ENCODE measurements around the genes ZNF45, ZNF223 and ZNF227.

- PRO-cap: no peak
These were observed 3.7 kb downstream of the LYPD5 start for GRCh38 chr19:43798324-43799226.

- PRO-cap: no peak
These were observed 2.5 kb downstream of the LYPD5 start for GRCh38 chr19:43799681-43800249.

DNA sequence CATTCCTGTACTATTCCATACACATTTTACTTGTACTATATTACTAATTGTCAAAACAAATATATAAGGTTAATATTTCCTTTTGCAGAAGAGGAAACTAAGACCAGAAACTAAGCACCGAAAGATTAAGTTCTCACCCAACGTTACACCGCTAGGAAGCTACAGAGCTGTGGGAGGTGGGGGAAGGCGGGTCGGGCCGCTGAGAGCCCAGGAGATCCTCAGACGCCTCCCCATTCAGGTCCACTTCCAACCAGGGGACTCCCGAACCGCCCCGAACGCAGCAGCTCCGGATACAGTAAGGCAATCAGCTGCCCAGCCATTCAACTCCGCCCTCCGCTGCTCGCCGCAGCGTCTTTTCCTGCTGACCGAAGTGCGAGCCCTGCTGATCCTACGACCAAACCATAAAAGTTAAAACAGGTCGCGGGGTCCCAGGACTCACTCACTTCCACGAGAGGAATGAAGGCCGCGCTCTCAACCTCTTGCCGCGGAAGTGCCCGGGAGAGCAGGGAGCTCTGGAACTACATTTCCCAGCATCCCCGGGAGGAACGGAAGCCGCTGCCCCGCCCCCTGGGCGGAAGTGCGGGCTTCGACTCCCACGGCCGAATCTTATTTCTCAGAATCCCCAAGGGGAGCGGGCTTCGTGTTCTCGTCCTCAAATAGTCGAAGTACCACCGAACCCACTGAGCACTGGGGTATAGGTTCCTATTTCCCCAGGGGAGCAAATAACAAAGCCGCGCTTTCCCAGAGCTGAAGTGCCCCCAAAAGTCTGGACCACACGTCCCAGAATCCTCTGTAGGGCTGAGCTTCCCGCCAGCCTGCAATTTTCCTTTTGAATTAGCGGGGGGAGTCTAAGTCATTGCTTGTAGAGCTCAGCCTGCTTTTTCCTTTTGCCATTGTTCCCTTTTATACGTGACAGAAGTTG, at the start of gene ZNF45:
ZNF45 (minus strand) TSS at position 496 of the 922 bp plus-strand sequence.
- PRO-cap: bidirectional peak, plus-strand start at position 551 of the sequence, minus-strand start at position 483 of the sequence

DNA sequence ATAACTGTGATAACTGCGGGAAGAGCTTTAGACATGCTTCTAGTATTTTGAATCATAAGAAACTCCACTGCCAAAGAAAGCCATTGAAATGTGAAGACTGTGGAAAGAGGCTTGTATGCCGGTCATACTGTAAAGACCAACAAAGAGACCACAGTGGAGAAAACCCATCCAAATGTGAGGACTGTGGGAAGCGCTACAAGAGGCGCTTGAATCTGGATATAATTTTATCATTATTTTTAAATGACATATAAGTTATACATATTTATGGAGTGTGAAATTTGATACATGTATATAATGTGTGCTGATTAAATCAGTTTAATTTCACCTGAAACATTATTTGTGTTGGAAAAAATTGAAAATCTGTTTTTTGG, 7.6 kb downstream of the ZNF222 start:
- PRO-cap: no peak

- PRO-cap: no peak
These were observed at the start of gene ZNF223 for GRCh38 chr19:44051694-44052243. ZNF223 (plus strand) TSS chr19:44052036.

DNA sequence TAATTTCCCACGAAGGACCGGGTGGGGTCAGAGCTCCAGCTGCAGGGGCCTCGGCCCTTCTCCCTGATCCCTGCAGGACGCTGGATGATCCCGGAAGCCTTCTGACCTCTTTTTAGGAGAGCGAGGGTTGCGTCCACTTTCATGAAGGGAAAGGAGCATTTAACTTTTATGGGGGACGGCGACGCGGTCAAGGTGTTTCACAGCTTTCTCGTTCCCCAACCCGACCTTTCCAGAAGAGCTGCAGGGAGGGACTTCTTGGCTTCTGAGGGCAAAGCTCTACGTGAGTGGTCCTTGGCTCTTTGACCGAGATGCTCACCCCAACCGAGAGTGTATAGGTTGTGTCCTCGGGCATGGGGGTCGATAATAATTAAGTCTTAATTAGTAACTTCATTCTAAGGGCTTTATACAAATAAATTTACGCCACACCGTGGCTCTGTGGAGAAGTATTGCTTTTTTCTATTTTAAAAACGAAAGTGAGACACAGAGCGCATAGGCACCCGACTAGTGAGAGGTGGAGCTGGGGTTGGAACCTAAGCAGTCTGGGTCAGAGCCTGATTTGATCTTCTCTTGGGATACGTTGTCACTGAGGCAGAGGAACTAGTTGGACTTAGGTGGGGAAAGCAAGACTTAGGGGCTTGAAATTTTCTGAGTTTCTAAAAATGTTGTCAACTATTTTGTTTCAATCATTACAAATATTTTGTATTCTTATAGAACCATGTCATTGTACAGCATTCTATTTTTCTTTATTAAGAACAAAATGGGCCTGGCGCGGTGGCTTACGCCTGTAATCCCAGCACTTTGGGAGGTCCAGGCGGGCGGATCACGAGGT, 932 bp downstream of the ZNF224 start:
- PRO-cap: unidirectional peak, minus-strand start at position 86 of the sequence

DNA sequence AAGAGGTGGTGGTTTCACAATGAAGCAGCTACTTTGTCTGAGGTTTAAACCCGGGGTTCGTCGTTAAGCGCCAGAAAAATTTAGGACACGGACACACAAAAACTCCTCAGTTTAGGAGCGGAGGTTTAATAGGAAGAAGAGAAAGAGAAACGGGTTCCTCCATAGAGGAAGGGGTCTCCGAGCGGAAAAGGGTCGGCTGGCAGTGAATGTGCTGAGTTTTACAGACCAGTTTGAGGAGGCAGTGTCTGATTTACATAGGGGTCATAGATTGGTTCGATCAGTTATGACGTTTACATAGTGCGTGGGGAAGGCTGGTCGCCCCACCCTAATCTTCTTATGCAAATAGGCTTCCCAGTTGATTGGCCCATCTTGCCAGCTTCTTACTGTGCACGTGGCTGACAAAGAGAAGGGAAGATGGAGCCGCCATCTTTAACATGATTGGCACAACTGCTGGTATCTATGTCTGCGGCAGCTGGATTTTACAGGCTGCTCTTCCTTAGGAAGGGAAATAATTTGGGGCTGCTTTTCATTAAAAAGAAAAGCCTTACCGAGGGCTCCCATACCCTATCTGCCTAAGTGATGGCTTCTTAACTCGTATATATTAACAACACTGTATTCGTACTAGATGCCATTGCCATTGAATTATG, 1.2 kb upstream of the ZNF225 start:
- PRO-cap: no peak

DNA sequence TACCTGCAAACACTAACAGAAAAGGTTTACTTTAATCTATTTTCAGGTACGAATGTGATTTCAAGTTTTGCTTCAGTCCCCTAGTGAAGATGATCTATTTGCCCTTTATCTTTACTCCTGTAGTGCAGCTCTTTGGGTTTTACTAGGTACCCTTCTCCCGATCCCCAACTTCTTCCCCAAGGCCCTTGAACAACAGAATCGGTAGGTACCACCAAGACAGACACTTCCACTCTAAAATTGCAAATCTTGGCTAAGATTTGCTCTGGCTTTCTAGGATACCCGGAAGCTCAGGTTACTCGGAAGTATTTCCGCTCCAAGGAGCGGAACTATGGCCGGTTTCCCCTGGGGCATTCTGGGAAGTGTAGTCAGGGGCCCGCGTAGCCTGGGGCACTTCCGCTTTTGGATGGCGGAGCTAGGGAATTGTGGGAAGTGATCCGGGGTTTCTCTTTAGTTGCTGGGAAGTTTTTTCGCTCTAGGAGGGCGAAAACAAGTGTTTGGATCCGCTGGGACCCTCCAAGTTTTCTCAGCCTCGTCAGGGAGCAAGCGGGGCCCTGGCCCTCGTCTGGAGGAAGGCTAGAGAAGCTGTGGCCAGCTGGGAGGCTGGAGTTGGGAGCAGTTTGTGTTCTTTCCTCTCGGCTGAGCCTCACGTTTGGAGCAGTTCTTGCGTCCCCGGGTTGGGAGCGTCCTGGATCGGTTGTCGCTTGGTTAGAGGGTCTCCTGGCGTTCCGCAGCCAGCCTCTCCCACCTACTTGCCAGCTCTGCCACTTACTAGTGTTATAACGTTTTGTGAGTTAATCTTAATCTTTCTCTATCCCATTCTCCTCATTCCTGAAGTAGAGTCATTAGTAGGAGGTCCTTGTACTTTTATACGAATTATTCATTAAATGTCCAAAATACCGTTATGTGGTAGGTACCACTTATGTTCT, 5.0 kb upstream of the ZNF227 start:
- PRO-cap: unidirectional peak, plus-strand start at position 402 of the sequence; unidirectional peak, plus-strand start at position 465 of the sequence

DNA sequence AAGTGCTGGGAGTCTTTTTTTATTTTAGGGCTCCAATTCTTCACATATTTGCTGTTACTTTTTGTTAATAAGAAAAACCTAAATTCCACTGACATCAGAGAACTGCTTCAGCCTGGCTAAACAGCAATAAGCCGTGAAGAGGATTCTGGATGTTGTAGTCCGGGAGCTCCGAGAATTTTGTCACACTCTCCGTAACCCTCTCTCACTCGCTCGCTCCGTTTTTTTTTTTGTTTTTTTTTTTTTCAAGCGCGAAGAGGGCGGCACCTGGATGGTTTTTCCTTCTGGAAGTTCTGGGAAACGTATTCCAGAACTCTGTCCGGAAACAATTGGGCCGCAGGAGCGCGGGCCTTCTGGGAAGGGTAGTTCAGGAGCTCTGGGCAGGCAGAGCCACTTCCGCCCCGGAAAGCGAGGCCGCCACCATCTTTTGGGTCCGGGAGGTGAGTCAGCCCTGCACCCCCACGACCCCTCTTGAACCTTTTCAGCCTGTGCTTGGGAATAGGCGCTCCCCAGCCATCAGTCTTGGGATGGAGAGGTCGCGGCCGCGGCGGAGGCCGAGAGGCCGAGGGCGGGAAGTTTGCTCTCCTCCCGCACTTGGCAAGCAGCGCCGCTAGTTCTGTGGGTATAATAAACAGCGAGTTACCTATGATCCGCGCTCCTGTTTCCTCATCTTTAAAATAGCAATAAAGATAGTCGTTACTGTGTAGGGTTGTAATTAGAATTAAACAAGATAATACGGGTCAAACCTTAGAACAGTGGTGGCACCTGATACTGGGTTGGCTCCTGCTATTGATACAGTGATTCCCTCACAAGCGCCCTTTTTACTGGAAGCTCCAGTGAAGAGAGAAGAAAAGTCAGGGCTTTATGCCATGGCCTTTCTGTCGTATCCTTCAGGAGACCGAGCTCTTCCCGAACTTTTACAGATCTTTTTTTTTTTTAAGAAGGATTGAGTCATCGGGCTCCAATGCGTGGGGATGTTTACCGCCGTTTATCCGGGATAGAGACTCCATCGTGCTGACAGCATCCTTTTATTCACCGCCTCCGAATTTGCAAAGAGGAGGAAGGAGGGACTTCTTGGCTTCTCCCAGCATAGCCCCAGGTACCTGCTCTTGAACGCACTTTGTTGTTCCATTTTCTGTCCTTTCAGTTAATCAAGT, at the start of gene ZNF227:
ZNF227 (plus strand) TSS at position 384 of the 1,154 bp plus-strand sequence.
- PRO-cap: unidirectional peak, plus-strand start at position 390 of the sequence; unidirectional peak, plus-strand start at position 516 of the sequence

DNA sequence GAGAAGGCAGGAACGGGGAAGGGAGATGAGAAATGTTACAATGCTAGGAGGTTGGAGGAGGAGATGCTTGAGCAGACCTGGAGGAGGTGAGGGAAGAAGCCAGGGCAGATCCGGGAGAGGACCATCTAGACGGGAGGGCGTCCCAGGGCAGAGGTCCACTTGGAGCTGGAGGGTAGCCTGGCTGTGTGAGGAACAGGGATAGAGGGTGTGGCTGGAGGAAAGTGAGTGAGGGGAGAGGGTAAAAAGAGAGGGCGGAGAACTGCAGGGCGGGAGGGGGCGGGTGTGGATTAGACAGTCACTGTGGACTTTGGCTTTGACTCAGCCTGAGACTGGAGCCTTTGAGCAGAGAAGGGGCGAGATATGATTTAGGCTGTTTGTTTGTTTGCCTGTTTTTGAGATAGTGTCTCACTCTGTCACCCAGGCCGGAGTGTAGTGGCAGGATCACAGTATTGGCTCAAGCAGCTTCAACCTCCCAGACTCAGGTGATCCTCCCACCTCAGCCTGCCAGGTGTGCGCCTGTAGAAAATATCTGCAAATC, 16.6 kb upstream of the IGSF23 start:
- PRO-cap: no peak

- PRO-cap: no peak
These were observed 10.0 kb upstream of the IGSF23 start for GRCh38 chr19:44603352-44603810.

- PRO-cap: bidirectional peak, plus-strand start at chr19:44644606, minus-strand start at chr19:44644404
These were observed 547 bp downstream of the PVR start for GRCh38 chr19:44644183-44644731.

- PRO-cap: no peak
These were observed 3.4 kb downstream of the PVR start for GRCh38 chr19:44647095-44647620.

DNA sequence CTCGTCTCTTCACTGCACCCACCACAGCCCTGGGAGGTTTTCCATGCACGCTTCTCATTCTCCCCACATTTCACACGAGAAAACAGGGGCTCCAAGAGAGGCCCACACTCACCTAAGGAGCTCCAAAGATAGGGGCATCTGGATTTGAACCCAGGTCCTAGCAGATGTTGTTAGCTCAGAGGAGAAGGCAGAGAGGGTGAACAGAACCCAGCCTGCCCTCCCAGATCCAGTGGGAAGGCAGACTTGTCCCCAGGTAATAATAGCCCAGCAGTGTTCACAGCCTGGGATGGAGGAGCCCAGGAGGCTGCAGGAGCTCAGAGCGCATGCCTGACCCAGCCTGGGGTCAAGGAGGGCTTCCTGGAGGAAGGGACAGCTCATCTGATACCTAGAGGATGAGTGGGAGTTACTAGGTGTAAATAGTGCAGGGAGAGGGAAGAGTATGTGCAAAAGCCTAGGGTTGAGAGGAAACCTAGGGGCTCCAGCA, 23.7 kb downstream of the CEACAM16 start:
- PRO-cap: no peak

DNA sequence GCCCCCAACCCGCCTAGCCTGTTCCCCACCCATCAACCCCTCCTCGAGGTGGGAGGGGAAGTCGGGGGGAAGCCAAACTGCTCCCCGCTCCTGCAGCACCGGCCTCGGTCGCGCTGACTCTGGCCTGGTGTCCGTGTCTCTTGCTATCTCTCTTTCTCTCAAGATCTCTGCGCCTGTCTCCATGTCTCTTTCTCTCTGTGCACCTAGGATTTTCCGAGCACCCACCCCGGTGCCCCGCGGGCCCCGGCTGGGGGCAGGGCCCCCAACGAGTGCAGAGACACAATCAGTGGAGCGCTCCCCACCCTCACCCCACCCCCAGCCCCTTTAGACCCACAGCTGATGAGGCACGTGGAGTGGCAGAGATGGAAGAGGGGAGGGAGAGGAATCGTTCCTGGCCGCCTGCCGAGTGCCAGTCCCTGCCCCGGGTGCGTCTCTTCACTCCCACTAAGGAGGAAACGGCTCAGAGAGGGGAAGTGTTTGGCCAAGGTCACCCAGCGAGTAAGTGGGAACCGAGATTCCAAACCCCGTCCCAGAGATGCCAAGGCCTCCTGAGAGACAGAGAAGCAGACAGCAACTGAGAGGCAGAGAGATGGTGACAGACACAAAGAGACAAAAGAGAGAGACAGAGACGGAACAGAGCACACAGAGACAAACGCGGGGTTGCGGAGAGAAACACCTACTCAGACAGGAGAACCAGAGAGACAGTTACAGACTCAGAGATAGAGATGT, 713 bp upstream of the BCL3 start:
- PRO-cap: bidirectional peak, plus-strand start at position 43 of the sequence, minus-strand start outside the sequence; bidirectional peak, plus-strand start at position 447 of the sequence, minus-strand start at position 445 of the sequence

- PRO-cap: no peak
These were observed 943 bp downstream of the BCL3 start for GRCh38 chr19:44749518-44749784.

DNA sequence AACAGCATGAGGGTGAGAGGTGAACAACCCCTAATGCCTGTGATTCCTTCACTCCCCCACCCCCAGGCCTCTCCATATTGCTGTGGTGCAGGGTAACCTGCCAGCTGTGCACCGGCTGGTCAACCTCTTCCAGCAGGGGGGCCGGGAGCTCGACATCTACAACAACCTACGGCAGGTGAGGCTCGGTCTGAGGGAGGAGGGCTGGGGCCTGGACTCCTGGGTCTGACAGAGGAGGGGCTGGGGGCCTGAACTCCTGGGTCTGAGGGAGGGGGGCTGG, 7.6 kb downstream of the BCL3 start:
- PRO-cap: no peak

GRCh38 chr19:44767814-44768328, 9.8 kb upstream of the CBLC start:
- PRO-cap: no peak

DNA sequence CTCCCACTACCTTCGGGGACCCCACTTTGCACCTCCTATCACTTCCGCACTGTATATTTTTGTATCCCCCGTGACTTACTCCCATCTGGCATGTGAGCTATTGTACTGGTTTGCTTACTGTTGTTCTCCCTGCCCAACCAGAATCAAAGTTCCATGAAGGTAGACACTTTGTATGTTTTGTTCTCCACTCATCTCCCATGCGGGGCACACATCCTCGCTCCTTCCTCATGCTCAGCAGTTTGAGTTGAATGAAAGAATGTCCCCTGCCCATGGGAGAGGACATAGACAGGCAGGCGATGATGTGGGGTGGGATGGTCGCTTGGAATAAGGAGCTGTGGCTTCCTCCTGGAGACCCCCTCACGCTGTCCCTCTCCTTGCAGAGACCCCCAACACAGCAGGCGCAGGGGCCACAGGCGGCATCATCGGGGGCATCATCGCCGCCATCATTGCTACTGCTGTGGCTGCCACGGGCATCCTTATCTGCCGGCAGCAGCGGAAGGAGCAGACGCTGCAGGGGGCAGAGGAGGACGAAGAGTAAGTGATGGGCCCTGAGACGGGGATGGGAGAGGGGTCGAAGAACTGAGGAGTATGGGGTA, 9.1 kb upstream of the TOMM40 start:
- PRO-cap: no peak

GRCh38 chr19:44904170-44905172, 1.1 kb upstream of the APOE start:
- PRO-cap: no peak

Measured in ureter (tissue), 1 donor.